ENCODE data around the genes ZNF763, ZNF433, ZNF44, WDR83 and WDR83OS.

DNA sequence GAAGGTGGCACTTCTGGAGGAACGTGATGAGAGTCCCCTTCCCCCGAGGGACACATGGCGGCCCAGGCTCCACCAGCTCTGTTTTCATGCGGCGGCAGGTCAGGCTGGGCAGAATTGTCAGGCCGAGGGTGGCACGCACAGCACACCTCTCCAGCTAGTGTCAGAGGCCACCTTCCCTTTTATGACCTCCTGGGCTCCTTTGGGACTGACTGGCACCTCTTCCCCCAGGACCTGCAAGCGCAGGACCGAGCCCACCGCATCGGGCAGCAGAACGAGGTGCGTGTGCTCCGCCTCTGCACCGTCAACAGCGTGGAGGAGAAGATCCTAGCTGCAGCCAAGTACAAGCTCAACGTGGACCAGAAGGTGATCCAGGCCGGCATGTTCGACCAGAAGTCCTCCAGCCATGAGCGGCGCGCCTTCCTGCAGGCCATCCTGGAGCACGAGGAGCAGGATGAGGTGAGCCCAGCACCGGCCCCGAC, 56.2 kb upstream of the LDLR start:
- PRO-cap: no peak

- PRO-cap: no peak
These were observed 13.4 kb upstream of the LDLR start for GRCh38 chr19:11075689-11076457.

DNA sequence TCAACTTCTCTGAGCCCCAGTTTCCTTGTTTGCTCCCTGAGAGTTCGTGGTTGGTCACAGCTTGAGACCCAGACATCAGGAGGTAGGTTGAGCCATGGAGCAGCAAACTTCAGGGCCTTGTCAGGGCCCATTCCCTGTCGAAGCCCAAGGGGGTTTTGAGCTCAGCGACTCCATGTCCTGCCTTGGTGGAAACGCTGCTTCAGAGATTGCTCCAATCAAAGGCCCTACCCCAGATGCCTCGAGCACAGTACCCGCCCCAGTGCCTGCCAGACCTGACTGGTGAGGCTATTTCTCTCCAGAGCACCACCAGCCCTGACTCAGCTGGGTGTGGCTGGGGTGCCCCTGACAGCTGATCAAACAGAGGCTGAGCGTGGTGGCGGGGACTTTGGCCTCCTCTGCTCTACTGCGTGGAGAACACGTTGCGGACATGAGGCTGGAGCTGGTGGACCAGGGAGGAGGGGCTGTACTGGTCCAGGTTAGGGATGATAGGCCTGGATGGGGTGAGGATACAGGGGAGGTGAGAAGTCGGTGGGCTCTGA, 3.3 kb upstream of the DOCK6 start:
- PRO-cap: no peak

GRCh38 chr19:11344277-11344958, 1.6 kb downstream of the TMEM205 start:
- PRO-cap: no peak

- PRO-cap: no peak
These were observed 2.7 kb downstream of the SWSAP1 start for GRCh38 chr19:11376851-11377851.

DNA sequence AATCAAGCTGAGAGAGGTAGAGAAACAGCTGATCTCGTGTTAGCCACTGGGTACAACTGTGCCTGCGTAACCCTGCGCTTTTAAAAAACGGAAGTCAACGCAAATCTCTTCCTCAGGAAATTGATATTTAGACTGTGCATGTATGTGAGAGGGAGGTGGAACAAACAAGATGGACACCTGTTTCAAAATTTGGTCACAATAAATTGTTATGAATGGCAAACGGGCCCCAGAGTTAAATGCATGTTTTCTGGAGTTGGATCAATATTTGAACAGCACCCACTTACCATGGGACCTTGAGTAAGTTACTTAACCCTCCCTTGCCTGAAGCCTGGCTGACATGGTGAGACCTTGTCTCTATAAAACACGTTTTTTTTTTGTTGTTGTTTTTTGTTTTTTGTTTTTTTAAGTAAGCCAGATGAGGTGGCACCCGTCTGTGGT, 3.2 kb upstream of the EPOR start:
- PRO-cap: no peak

DNA sequence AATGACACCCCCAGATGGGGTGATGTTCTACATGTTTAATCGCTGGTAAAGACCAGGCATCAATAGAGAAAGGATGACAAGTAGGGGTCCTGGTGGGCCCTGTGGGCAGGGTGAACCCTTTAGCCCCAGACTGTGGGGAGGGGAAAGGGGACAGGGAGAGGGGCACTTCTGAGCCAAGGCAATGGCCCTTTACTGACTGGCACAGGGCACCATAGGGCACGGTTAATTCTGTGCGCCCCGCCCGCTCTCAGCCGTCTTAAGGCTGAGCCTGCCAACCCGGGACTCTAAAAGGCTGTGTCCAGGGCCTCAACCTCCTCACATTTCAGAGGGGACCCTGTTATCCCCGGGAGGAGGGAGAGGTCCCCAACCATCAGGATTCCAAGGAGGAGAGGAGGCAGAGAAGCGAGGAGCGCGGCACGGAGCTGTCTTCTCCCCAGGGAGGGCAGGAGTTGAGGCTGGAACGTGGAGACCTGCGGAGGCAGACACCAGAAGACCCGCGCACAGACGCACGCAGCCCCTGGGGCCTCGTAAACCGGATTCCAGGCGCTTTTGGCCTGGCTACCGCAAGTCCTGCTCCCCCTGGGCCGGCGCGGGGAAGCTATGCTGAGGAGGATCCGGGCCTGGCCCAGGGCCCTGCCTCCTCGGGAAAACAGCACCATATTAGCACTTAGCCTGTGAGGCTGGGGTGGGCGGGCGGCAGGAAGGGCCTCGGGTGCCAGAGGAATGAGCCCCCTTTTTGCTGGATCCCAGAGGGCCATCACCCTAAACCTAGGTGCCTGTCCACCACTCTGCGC, 7.7 kb downstream of the ELOF1 start:
- PRO-cap: no peak

DNA sequence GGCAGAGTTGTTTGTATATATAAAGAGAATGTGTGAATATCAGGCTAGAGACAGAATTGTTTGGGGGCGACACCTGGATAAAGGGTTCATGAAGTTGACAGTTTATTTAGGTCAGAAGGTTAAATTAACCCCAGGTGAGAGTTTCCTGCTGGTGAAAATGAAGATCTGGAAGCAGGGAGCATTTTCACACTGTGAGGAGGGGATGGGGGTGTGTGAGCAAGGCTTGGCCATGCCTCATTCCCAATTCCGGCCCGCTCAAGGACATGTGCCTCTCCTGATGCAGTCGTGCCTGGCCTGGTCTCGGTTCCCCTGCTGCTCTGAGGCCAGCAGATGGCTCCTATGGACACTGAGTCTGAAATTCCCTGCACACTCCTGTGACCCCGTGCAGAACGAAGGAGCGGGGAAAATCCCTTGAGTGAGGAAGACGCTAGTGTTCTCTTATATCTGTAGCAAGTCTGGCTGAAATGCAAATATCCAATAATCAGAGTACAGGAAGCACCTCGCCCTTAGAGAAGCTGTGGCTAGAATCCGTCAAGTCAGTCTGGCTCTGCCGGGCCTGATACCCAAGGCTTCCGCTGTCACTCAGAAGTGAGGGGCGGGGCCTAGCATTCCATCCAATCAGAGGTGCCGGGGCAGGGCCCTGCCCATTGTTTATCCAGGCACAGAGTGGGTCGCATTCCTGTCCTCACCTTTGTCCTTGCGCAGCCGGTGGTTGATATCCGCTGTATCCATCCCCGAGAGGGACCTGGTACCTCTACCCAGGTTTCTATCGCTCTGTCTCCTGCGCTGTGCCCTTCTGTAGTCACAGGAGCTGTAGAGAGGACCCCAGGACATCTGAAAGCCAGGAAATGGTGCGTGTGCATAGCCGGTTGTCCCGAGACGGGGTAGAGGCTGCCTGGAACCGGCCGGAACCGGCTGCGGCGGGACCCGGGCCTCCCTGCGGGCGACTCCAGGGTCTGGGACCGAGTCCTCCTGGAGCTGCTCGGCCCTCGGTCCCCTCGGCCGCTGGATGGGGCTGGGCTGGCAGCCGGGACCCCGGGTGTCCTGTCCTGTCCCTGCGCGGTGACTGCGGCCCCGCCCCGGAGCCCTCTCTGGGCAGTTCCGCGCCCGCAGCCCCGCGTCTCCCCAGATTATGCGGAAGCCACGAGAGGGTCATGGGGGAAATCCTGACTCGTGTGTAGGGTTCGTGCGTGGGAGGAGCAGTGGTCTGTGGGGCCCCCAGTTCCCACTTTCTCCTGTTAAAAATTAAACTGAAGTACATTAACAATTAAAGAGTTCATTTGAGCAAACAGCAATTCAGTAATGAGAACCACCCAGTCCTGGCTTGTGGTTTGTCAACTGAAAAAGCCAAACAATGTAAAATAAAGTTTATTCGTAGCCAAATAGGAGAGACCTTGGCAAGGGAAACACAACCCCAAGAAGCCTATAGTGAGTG, at the start of gene ZNF763:
Gene ZNF763, plus strand, starts transcription at position 680 of the 1,435 bp plus-strand sequence.
- PRO-cap: bidirectional peak, plus-strand start at position 887 of the sequence, minus-strand start at position 549 of the sequence; bidirectional peak, plus-strand start at position 1,146 of the sequence, minus-strand start at position 1,093 of the sequence

DNA sequence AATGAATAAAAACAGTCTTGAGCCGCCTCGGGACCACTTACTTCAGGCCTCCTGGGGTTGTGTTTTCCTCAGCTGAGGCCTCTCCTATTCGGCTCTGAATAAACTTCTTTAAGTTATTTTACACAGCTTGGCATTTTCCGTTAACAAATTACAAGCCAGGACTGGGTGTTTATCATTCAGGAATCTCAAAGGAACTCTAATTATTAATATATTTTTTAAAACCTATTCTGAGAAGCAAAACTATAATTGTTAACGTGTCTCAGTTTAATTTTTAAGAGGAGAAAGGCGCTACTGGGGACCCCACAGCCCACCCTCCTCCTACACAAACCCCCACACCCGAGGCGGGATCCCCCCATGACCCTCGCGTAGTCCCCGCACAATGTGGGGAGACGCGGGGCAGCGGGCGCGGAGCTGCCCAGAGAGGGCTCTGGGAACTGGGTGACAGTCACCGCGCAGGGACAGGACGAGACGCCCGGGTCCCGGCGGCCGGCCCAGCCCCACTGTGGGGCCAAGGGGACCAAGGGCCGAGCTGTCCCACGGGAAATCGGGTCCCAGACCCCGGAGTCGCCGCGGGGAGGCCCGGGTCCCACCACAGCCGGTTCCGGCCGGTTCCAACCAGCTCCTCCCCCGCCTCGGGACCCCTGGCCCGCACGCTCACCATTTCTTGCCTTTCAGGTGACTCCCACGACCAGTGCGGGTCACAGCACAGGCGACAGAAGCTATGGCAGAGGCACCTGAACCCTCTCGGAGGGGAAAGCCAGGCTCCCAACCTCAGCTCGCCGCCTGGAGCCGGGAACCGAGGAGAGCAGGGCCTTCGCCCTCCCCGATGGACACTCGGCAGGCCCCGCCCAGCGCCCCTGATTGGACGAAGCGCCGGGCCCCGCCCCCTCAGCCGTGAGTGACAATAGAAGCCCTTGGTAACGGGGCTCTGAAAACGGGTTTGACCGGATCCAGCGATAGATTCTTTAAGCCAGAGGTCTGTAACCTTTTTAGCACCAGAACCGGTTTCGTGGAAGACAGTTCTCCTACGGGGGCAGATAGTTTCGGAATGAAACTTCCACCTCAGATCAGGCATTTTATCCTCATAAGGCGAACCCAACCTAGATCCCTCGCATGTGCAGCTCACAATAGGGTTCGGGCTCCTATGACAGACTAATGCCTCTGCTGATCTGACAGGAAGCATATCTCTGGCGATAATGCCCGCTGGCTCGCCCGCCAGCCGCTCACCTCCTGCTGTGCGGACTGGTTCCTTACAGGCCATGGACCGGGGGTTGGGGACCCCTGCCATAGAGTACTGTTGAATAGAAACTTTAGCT, at the start of gene ZNF433:
Gene ZNF433, minus strand, starts transcription at position 801 of the 1,316 bp plus-strand sequence.
- PRO-cap: unidirectional peak, minus-strand start at position 607 of the sequence; bidirectional peak, plus-strand start at position 959 of the sequence, minus-strand start at position 836 of the sequence

GRCh38 chr19:12250248-12250568, 44.5 kb downstream of the ZNF44 start:
- PRO-cap: no peak

- PRO-cap: unidirectional peak, minus-strand start at chr19:12294597; bidirectional peak, plus-strand start at chr19:12294972, minus-strand start at chr19:12294865
These were observed at the start of gene ZNF44 for GRCh38 chr19:12294276-12295334. TSS of gene ZNF44 (minus strand) at chr19:12294883.

- PRO-cap: no peak
These were observed 3.1 kb downstream of the ZNF563 start for GRCh38 chr19:12330094-12330910.

- PRO-cap: no peak
These were observed 5.4 kb downstream of the ZNF791 start for GRCh38 chr19:12616187-12616387.

GRCh38 chr19:12639861-12640761, 26.4 kb downstream of the MAN2B1 start:
- PRO-cap: no peak

GRCh38 chr19:12666607-12667460, at the start of gene WDR83:
TSS of gene WDR83 (plus strand) at chr19:12666807.
- PRO-cap: bidirectional peak, plus-strand start at chr19:12666780, minus-strand start at chr19:12666715

DNA sequence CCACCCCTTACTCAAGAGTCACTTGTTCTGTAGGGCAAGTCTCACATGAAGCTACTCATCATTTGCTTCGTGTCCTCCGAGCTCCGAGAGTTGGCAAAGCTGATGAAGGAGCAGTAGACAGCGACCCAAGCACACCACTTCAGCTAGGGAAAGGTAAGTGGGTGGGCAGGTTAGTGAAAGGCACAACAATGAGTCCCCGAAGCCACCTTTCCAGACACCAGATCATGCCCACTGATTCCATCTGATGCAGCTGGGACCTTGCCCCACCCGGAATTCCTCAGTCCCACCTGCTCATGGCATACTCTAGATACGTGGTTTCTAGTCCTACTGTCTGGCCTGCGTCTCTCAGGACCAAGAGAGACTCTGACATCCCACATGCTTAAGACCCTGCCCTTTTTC, 741 bp downstream of the WDR83OS start:
- PRO-cap: no peak

GRCh38 chr19:12669273-12670313, at the start of gene WDR83OS:
TSS of gene WDR83OS (minus strand) at chr19:12669415.
- PRO-cap: unidirectional peak, minus-strand start at chr19:12669425

DNA sequence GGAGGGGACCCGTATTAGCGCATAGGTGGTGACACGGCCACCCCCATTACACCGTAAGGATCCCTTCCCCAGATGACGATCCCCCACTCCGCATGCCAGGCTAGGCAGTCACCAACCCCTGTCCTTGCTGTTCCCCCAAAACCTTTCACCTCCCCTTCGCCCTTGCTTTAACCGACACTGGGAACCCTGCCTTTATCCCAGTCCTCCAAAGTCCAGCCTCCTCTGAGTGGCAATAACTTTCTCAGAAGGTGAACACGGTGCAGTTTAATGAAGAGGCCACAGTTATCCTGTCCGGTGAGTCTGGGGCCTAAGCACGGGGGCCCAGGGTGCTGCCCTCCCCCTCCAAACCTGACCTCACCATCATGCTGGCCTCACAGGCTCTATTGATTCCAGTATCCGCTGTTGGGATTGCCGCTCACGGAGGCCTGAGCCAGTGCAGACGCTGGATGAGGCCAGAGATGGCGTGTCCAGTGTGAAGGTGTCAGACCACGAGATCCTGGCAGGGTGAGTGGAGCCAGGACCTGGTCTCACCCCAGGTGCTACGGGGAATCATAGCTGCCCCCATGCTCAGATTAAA, 1.2 kb upstream of the WDR83OS start:
- PRO-cap: no peak

DNA sequence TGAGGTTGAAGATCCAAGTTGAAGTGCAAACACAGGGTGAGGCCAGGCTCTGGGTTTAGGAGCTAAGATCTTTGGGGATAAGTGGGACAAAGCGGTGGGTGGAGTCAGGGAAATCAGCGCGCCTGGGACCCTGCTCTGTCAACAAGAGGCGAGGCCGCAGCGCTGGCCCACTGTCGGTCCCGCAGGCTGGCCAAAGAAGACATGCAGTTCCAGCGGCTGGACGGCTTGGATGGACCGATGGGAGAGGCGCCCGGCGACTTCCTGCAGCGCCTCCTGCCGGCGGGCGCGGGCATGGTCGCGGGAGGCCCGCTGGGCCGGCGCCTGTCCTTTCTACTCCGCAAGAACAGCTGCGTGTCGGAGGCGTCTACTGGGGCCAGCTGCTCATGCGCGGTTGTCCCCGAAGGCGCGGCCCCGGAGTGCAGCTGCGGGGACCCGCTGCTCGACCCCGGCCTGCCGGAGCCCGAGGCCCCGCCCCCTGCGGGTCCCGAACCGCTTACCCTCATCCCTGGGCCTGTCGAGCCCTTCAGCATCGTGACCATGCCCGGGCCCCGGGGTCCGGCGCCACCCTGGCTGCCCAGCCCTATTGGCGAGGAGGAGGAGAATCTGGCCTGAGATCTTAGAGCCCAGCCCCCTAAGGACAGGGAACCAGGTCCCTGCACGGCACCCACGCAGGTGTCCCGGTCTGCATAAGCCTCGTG, 6.0 kb downstream of the BEST2 start:
- PRO-cap: no peak

DNA sequence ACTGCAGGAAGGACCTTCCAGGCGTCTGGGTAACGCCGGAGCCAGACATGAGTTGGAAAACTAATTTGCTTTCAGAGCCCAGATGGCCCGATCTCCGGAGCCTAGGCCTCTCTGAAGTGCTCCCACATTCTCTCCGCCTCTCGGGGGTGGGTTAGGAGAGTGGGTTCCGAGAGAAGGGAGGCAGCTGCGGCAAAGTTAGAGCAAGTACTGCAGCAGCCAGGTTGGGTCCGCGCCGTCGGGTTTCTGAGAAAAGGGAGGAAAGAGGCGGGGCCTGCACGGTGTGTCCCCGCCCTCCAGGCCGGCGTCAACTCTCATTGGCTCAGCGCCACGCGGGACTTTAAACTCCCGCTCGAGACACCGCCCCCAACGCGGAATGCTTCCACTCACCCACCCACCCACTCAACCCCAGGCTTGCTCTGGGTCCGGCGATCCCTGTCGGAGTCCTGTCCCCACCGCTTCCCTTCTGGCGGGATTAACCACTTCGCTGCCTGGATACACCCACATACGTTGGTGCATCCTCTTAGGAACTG, 870 bp upstream of the RTBDN start:
- PRO-cap: no peak

All from anterior vena cava (tissue), 1 donor.